SJCRH30 (cell line): ENCODE results near the genes RARA, KRTAP1-3, KRTAP2-2, KRT32 and KRT19.

DNA sequence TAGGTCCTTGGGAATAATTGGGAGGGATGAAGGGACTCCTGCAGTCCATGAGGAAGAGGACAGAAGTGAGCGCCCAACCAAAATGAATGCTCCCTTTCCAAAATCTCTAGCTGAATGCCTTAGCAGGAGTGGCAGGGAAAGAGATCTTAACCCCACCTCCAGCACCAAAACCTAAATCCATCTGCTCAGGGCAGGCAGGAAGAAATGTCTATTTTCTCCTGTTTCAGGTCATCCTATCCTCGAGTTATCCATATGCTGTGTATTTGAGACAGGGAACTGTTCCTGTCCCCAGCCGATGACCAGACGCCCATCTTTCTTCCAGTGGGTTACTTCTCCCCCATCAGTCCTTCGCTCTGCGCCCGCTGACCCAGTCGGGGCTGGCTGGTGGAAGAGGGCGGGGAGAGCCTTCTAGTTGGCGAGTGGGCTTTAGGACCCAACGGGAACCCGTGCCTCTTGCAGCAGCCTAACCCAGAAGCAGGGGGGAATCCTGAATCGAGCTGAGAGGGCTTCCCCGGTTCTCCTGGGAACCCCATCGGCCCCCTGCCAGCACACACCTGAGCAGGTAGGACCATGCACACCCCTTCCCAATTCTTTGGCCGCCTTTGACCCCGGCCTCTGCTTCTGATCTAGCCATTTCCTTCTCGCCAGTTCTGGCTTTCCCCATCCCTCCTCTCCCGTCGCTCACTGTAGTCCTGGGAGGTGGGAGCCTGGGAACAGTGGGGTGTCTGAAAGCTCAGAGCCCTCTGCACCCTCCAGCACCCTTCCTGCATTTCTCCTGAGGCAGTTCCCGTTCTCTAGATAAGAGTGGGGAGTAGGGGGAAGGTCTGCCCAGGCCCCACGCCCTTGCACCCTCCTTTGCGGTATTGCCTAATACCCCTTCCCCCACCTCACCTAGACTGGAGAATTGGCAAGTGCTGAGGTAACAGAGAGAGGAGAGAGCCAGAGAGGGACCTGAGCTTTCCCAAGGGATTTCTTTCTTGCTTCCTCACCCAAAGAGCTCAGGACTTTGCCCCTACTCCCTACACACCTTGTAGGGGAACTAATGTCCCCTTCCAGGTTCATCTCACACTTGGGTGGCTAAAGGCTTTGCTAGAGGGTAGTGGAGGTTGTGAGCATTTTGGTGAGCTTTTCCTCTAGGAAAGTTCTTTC is at the start of gene RARA:
Gene RARA (plus strand): TSS at position 456 of the 1,149 bp plus-strand sequence.
- RAMPAGE, long total RNA, result no peak

DNA sequence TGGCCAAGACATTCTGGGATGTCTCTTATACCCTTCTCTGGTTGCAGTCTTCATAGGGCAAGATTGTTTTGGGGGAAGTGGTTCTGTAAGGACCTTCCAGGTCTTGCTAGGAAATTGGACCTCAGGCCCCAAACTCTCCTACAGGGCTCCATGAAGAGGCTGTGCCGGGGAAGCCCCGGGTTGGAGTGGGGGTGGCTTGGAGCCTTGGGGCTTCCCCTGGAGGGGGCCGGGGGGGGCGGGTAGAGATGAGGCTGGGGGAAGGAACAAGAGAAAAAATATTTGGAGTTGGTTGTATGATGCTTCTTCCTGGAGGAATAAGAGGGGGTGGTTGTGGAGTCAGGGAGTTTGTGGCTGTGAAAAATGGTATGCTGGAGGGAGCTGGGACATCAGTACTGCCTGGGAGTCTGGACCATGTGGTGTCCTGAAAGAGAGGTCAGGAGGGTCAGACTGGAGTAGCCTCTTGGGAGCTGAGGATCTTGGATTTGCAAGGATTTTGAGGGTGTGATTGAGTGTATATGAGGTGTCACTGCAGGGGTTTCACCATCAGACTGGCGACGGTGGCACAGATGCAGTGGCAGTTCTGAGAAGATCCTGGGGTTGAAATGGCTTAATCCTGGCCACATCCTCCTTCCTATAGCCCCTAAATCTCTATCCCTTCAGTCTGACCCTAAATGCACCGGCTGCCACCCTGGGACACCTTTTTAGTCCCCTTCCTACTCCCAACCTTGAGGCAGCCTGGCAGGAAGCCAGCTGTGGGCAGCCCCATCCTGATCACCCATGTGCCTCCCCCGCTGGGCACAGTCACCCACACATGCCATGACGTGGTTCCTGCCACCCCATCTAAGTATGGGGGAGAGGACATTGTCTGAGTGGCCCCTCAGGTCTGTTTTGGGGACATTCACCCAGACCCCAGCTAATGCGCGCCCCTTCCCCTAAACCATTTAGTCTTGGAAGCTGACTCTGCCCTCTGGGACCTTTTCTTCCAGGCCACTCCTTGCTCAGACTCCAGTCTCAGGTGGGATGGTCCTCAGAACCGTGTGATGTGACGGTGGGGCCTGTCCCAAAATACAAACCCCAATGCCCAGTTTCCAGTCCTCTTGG is 11.0 kb downstream of the RARA start:
- RAMPAGE, long total RNA, result no peak

DNA sequence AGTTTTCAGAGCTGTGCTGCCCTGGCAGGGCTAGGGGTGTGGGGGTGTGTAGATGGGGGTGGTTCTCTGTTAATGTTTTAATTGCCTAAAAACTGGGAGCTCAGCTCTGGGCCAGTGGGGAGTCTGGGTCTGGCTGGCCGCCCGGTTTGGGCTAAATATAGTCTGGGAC is 12.9 kb downstream of the RARA start:
- RAMPAGE, long total RNA, result no peak

DNA sequence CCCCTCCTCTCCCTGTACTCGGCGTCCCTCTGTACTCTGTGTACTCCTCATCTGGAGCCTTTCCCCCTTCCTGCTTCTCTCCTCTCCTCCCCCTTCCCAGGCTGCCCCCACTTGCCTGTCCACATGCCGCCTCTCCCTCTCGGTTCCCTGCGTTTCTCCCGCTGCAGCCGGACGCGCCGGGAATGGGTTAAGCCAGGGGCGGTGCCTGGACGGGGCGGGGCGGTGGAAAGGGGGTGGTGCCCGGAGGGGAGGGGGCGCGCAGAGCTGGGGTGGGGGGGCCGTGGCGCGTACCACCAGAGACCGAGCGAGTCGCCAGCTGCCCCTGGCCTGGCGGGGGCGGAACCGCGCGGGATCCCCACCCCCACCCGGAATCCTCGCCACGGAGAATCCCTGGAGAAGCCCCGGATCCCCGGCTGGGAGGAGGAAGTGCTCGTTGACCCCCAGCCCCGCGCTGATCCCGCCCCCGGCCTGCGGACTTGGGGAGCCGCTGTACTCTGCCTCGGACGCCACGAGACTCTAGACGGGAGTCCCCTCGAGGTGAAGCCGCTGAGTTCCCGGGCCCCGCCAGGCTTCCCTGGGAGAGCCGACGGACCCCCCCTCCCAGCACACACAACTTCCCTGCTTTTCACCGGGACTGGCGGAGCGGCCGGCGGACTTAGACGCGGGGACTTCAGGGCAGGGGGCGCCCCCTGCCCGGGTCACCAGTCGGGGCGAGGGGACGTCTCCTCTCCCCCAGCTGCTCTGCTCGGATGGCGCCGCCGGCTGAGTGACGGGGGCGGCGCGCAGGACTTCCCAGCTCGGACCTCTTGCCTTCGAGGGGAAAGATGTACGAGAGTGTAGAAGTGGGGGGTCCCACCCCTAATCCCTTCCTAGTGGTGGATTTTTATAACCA is 22.4 kb downstream of the GJD3 start:
- RAMPAGE, long total RNA, result no peak

GRCh38 chr17:40346885-40347276 is 17.7 kb downstream of the GJD3 start:
- RAMPAGE, long total RNA, result no peak

- RAMPAGE, long total RNA, result no peak
Measured at GRCh38 chr17:40351661-40352634, 12.6 kb downstream of the GJD3 start.

DNA sequence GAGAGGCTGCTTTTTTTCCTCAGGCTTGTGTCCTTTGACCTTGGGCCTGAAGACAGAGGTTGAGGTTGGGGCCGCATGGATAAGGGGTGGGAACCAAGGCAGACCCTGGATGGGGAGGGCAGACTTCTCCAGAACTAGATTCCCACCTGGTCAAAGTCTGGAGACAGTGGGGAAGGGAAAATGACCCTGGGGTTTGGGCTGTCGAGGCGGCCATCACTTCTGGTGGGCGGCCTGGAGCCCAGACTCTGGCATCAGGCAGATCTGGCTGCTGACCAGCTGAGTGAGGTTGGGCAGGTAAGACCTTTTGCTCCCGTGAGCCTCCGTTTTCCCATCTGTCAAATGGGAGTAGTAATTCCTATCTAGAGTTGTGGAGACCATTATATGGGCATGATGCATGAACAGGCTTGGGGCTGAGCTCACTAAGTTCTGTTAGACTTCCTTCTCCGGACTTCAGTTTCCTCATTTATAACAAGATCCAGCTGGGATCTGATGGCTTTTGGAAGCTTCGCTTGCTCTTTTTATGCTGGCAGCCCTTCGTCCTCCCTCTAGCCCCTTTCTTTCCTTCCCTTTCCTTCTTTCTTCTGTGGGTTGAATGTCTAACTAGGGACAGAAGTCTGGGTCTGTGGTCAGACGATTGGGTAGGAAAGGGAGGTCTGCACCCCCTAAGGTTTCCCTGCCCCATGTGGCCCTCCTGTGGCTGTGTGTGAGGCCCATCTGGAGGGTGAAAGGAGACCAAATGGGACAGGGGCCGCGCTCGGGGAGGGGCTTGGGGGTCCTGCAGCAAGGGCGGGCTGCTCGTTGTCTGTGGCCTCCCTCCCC is 18.1 kb downstream of the IGFBP4 start:
- RAMPAGE, long total RNA, result no peak

GRCh38 chr17:40498133-40498380 is 3.4 kb downstream of the TNS4 start:
- RAMPAGE, long total RNA, result no peak

GRCh38 chr17:40528797-40529329 is 27.4 kb upstream of the TNS4 start:
- RAMPAGE, long total RNA, result no peak

- RAMPAGE, long total RNA, result no peak
Measured at GRCh38 chr17:40532295-40533078, 31.1 kb upstream of the TNS4 start.

DNA sequence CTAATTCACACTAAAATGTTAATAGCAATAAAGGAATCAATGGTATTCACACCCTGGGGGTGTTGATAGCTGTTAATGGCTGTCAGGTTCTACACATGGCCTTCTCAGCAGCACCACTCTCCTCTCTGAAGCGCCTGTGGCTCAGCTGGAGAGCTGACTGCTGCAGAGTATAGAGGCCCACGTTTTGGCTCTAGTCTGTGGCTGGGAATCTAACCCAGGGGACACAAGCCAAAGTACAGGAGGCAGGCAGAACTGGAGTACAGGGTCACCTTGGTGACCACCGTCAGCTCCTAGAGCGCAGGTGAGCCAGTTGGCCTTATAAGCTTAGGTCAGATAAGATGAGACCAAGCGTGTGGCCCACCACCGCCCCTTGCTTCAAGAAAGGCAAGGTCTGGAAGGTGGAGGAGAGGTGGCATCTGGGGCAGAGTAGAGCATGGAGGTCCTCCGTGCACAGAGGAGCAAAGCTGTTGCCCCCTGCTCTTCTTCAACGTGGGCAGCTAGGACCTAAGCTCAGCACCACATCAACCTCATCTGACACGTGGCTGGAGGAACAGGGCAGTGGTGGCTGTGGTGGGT is 25.4 kb downstream of the CCR7 start:
- RAMPAGE, long total RNA, result no peak

DNA sequence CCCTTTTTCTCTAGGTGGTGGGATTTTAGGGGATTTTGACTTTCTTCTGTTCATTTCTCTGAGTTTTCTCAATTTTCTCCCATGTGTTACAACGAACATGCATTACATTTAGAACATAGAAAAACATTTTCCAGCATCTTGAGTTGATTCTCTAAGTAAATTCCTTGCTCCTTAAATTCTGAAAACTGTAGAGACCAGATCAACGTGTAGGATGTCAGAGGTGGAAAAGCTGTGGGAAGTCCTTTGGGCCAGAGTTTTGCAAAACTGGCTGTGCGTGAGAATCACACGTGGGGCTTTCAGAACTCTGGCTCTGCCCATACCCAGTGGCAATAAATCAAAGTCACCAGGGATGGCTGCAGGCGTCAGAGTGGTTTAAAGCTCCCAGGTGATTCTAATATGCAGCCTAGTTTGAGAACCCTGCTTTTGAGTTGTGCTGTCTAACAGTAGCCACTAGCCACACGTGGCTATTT is 36.2 kb upstream of the CCR7 start:
- RAMPAGE, long total RNA, result no peak

DNA sequence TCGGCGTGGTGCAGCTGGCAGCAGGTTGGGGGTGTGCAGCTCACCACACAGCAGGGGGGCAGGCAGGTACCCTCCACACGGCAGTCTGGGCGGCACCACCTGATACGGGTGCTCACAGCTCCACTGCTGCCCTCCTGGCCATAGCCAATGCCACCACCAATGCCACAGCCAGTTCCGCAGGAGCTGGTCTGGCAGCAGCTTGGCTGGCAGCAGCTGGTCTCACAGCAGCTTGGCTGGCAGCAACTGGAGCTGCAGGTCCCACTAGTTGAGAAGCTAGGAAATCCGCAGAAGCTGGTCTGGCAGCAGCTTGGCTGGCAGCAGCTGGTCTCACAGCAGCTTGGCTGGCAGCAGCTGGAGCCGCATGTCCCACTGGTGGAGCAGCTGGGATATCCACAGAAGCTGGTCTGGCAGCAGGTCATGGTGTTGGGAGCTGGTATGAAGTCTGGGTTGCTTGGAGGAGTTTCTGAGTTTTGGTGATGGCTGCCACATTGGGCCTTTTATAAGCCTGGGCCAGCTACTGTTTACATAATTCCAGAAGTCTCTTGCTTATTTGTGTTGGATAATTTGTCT is at the start of gene KRTAP1-3:
Gene KRTAP1-3 (minus strand): TSS at position 472 of the 570 bp plus-strand sequence.
- RAMPAGE, long total RNA, result no peak

GRCh38 chr17:41055006-41055462 is at the start of gene KRTAP2-2:
KRTAP2-2 (minus strand) TSS chr17:41055230.
- RAMPAGE, long total RNA, result no peak

DNA sequence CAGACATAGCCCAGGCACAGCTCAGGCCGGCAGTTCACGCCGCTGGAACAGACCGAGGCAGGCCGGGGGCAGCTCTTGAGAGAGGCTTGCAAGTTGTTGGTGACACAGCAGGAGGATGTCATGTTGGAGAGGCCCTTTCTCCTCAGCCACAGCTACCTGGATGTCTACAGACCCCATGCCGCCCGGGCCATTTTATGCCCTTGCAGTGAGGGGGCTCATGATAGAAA is at the start of gene KRT32:
Gene KRT32 (minus strand): TSS at position 183 of the 227 bp plus-strand sequence.
- RAMPAGE, long total RNA, result no peak

GRCh38 chr17:41521169-41521507 is 2.4 kb upstream of the KRT15 start:
- RAMPAGE, long total RNA, result no peak

- RAMPAGE, long total RNA, result no peak
Measured at GRCh38 chr17:41521508-41522033, 2.9 kb upstream of the KRT15 start.

GRCh38 chr17:41527453-41528453 is at the start of gene KRT19:
KRT19 (minus strand) TSS chr17:41528308.
- RAMPAGE, long total RNA, result no peak

- RAMPAGE, long total RNA, result no peak
Measured at GRCh38 chr17:41535844-41536719, 8.0 kb upstream of the KRT19 start.

DNA sequence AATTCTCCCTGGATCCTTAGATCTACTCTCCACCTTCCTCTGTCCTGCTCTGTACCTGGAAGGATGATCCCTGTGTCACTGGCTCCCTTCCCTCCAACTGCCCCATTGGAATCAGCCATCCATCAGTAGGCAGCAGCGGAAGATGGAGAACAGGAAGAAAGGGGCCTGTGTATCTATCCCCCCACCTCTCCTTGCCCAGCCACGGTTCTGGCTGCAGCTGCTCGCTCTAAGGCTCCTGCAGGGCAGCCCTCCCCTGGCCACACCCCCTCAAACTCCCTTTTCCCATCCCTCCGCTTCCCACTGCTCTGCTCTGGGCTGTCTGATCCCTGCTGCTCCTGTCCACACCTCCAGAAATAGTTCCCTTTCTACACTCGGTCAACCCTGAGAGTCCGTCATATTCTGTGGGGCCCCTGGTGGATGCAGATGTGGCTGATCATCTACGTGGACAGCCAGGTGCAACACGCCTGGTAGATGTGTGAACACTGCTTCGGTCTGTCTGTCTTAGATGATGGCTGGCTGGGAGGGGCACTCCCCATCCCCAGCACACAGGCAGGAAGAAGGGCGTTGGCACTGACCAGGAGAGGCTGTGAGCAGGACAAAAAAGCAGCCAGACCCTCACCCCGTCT is 19.2 kb upstream of the KRT19 start:
- RAMPAGE, long total RNA, result no peak